Peripheral blood mononuclear cell (primary cell): ENCODE measurements around a stretch of chr2.

GRCh38 chr2:61793482-61793709 is 60.5 kb downstream of the FAM161A start:
- PRO-cap, 8 experiments = no peak in any of the 8 experiments

GRCh38 chr2:62146183-62146531 is 49.8 kb upstream of the B3GNT2 start:
- PRO-cap, 8 experiments = peak in 2 of 8 experiments; most common plus-strand start chr2:62146313 (in 2)

DNA sequence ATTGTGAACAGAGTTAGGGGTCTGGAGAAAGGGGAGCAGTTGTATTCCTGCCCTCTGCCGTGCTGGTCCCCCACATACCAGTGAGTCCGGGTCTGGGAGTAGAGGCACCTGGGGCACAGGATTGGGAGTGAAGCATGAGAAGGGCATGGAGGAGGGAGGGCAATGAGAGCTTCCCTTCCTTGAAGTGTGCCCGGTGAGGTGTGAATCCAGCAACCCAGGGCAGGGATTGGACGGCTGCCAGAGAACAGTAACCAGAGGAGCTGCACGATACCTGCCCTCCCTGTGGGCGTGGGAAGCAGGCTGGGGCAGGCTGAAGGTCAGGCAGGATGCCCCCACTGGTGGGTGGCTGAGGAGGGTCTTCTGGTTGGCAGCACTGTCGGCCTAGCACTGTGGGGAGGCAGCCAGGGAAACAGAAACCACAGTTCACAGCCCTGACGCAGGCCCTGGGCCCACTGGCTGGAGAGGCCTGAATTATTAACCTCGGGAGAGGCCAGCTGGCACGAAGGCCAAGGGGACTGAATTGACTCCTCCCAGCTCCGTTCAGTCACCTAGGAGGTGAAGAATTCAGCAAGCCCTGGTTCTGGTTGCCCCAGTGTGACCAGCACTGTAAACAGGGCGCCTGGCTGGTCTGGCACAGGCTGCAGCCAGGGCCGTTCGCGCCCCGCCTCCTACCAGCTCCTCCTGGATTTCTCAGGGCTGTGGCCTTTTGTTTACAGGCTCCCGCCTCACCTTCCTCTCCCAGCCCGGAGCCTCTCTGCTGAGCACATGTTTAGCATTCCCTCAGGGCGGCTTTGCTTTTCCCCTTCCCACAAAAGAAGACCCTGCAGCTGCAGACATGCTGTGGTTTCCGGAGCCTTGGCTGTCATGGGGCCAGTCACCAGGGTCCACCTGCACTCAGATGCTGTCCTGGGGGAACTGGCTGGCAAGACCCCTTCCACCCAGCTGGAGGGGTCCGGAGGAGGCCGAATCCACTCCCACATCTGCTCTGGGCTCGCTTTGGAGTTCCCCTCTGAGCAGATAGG is 97.7 kb downstream of the B3GNT2 start:
- PRO-cap, 8 experiments = no peak in any of the 8 experiments

DNA sequence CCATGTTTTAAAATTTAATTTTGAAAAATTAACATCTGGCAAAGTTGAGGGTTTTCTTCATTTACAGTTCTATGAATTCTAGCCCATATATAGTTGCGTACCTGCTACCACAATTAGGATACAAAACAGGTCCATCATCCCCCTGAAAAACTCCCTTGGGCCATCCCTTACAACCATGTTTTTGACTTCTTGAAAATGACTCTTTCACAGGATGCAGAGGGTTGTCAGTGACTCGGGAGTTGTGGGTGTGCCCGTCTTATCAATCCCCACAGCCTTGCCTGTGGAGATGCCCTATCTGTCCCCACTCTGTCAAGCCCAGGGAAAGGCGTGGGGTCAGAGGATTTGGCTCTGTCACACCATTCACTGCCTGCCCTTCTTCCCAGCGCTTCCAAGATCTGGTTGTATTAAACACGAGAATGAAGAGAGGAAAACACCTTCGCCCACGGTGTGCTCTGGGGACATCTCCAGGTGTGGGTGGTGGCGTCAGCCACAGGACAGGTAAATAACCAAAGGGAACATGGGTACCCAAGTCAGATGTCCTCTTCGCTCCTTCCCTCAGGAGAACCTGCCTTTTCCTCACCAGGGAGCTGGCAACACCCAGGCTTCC is 100.1 kb downstream of the B3GNT2 start:
- PRO-cap, 8 experiments = no peak in any of the 8 experiments

GRCh38 chr2:62424930-62425452 is 81.0 kb downstream of the TMEM17 start:
- PRO-cap, 8 experiments = no peak in any of the 8 experiments

DNA sequence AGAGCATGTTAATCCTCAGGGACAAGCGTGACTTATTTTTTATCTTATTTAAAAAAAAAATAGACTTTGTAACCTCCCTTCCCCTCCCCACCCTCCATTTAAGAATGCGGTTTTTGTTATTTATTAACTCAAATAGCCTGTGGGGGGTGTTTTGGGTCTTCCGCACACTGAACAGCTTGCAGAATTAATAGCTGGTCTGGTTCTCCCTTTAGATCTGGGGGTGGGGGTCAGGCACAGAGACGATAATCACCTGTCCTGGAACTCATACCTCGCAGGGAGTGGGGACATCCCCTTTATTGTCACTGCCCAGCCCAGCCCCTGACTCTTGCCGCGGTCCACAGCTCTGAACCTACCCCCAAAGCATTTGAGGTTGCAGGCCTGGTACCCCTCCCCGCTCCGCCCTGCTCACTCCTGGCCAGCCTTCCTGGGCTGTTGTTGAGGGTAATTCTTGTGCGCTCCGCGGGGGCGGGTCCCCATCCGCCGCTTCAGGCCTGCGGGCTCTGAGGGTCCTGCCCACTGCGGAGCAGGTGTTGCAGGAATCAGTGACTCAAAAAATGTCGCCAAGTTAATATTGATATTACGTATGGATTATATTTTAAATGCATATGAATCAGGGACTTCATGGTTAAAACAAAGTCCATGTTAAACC is 64.4 kb upstream of the TMEM17 start:
- PRO-cap, 8 experiments = no peak in any of the 8 experiments

- PRO-cap, 8 experiments = no peak in any of the 8 experiments
These were observed 72.8 kb upstream of the TMEM17 start for GRCh38 chr2:62578781-62579223.

DNA sequence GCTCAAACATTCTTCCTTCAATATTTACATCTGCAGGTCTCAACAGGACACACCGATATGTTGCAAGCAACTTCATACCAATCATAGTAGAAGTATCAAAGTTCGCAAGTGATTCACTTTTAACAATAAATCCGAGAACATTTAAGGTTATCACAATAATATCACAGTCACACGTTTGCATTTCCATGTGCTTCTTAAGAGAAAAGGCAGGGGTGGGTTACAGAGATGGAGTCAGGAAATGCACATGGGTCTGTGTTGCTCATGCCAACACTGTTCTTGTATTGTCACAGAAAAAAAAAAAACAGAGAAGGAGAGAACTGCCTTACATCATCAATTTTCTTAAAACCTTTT is 51.5 kb upstream of the EHBP1 start:
- PRO-cap, 8 experiments = no peak in any of the 8 experiments

DNA sequence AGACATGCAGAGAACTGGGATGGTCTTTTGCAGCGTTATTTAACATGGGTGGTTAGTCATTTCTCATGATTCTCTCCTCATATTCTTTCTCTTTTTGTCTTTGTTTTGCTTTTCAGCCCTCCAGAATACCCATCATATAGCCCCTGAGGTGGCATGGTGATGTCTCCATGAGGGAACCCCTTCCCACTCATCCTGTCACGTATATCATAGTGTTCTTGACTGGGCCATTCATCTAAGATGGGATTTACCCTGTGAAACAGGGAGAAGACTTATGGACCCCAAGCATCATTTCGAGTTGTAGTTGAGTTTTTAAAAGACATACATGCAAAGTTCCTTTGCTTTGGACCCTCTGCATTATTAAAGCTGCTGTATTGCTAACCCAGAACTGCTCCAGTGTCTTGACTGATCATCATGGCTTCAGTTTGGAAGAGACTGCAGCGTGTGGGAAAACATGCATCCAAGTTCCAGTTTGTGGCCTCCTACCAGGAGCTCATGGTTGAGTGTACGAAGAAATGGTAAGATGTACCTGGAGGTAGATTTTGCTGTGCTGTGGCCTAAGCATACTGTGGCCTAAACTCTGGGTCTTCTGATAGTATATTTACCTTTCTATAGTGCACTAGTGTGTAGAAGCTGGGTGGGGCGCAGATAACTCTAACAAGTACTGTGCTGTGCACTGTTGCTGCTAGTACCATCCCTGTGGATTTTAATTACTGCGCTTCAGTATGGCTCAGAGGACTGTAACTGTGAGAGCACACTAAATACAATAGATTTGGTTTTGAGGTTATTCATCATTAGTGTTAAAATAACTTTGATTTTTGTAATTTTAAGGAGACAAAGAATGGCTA is 1.5 kb downstream of the EHBP1 start:
- PRO-cap, 8 experiments = no peak in any of the 8 experiments

GRCh38 chr2:62875774-62876431 is 170.4 kb downstream of the EHBP1 start:
- PRO-cap, 8 experiments = no peak in any of the 8 experiments

- PRO-cap, 8 experiments = no peak in any of the 8 experiments
These were observed 147.2 kb upstream of the OTX1 start for GRCh38 chr2:62903362-62903814.

DNA sequence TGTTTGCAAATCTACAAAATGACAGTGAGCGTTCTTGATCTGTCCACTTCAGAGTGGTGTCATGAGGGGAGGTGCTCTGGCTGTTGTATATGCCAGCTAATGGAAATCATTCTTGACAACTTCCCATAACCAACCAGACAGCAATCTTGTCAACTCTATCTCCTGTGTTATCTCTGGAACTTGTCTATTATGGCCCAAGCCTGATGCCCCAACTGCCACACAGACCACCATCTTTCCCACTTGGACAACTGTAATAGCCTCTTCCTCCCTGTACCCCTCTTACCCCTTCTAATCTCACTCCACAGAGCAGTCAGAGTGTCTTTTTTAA is 120.5 kb upstream of the UGP2 start:
- PRO-cap, 8 experiments = no peak in any of the 8 experiments

- PRO-cap, 8 experiments = no peak in any of the 8 experiments
These were observed 107.2 kb upstream of the UGP2 start for GRCh38 chr2:63734359-63735009.

DNA sequence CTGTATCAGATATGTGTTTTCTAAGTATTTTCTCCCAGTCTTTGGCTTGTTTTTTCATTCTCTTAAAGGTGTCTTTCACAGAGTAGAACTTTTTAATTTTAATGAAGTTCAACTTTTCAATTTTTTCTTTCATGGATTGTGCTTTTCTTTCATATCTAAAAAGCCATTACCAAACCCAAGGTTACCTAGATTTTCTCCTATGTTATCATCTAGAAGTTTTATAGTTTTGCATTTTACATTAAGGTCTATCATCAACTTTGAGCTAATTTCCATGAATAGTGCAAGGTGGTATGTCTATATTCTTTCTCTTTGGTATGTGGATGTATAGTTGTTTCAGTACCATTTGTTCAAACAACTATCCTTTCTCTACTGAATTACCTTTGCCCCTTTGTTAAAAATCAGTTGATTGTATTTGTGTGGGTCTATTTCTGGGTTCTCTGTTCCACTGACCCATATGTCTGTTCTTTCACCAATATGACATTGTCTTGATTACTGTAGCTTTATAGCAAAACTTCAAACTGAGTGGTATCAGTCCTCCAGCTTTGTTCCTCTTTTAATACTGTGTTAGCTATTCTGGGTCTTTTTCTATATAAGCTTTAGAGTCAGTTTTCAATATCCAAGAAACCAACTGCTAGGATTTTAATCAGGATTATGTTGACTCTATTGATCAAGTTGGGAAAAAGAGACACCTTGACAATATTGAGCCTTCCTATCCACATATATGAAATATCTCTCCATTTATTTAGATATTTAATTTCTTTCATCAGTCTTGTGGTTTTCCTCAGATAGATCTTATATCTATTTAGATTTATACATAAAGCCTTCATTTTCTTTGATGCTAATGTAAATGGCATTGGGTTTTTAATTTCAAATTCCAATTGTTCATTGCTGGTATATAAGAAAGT is 45.1 kb downstream of the VPS54 start:
- PRO-cap, 8 experiments = no peak in any of the 8 experiments

GRCh38 chr2:64036421-64036796 is 17.2 kb upstream of the VPS54 start:
- PRO-cap, 8 experiments = peak in 1 of 8 experiments; most common minus-strand start chr2:64036475 (in 1)

DNA sequence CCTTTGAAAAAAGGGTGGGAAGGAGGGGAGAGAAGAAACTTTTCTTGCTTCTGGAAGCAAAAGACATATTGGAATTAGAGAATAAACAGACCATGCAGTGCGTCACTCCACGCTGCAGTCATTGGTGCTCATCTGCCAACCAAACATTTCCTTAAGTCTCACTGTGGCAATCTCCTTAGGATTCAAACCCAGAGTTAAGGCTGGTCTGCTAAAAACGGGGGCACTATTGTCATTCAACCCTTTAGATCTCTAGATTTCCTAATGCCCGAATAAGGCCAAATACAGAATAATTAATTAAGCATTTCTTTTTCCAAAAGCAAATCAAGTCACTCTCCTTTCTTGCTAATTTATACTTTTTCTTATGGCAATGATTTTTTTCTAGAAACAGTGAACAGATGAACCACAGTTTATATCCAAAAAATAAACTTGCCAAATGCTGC is 50.8 kb downstream of the PELI1 start:
- PRO-cap, 8 experiments = peak in 4 of 8 experiments; most common minus-strand start position 120 of the sequence (in 3)

GRCh38 chr2:64096022-64096700 is 48.1 kb downstream of the PELI1 start:
- PRO-cap, 8 experiments = no peak in any of the 8 experiments

DNA sequence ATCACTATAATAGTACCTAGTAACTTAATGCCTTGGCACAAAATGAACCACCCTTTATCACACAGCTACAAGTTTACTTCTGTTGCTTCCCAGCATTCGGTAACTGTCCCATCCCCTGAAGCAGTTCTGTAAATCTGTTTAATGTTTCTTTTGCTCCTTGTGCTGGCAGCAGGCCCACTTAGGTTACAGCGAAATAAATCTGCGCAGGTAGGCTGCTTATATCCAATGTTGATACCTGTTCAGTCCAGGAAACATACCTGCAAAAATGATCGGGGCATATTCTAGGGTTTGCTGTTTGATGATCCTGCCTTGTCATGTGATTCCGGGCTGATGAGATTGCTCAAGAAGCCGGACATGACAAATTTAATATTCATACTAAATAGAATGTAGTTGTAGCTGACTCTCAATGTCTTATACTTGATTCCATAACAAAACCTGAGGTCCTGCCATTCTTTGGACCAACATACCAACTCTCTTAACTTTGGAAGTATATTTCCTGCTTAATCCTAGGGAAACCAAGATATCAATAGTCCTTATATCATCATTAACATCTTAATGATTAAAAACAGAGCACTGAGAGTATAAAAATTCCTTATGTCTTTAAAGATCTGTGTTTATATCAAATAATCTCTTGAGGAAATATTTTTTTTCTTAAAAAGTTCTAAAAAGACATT is 23.2 kb downstream of the PELI1 start:
- PRO-cap, 8 experiments = peak in 1 of 8 experiments; most common minus-strand start position 335 of the sequence (in 1)

GRCh38 chr2:64129871-64130491 is 14.2 kb downstream of the PELI1 start:
- PRO-cap, 8 experiments = no peak in any of the 8 experiments

GRCh38 chr2:64137833-64138641 is 6.2 kb downstream of the PELI1 start:
- PRO-cap, 8 experiments = peak in 1 of 8 experiments; most common minus-strand start chr2:64138257 (in 1)